H7 (cell line): ENCODE measurements around a stretch of chr2.

DNA sequence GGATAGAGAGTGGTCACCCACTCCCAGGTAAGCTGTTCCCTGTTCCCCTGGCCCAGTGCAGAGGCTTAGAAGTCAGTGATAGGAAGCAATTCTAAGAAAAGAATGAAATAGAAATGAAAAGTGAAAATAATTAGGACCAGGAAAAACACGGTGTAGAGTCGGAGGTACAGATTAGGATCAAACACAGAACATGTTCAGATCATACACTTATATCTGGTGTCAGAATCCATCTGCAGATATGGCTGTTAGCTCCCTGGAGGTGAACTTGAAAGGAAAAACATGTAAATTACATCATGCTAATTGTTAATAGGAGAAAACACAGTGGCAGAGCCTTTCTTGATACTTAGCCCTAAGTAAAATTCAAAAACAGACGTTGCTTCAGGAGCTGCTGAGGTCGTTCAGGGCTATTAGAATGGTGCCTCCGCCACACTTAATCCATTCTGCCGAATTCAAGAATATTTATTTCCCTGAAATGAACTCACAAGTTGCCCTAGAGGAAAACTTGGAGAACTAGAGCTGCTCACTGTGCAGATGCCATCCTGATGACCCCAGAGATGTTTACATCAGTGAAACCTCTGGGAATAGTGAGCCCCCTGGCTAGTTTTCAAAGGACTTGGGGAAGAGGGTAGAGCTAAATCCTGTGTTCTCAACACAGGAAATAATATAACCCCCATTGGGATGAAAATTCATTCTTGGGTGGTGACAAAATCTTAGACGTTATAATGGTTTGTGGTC is 27.5 kb downstream of the LPIN1 start:
- RAMPAGE, long total RNA, result no peak

DNA sequence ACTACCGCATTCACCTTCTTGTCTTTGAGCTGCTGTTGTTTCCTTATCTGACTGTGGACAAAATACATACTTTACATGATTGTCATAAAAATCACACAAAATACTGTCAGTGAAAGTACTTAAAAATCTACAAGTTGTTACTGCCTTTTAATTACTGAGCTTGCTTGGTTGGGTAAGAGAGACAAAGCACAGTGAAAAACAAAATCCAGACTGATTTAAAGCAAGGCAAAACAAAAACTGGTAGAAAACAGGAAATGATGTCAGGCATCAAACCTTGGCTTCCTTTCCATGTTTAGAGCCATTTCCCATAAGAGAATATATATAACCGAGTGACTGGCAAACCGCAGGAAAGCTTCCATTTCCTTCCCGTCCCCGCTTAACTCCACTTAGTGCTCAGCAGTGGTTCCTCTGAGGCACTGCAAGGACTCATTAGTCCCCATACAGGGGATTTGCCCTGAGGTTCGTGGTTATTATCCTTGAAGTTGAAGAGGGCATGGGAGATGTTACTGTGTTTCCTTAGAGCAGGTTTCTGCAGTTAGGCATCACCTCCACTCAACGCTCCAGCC is 446.3 kb downstream of the LPIN1 start:
- RAMPAGE, long total RNA, result no peak

GRCh38 chr2:12715502-12715675 is 1.3 kb upstream of the TRIB2 start:
- RAMPAGE, long total RNA, result no peak

DNA sequence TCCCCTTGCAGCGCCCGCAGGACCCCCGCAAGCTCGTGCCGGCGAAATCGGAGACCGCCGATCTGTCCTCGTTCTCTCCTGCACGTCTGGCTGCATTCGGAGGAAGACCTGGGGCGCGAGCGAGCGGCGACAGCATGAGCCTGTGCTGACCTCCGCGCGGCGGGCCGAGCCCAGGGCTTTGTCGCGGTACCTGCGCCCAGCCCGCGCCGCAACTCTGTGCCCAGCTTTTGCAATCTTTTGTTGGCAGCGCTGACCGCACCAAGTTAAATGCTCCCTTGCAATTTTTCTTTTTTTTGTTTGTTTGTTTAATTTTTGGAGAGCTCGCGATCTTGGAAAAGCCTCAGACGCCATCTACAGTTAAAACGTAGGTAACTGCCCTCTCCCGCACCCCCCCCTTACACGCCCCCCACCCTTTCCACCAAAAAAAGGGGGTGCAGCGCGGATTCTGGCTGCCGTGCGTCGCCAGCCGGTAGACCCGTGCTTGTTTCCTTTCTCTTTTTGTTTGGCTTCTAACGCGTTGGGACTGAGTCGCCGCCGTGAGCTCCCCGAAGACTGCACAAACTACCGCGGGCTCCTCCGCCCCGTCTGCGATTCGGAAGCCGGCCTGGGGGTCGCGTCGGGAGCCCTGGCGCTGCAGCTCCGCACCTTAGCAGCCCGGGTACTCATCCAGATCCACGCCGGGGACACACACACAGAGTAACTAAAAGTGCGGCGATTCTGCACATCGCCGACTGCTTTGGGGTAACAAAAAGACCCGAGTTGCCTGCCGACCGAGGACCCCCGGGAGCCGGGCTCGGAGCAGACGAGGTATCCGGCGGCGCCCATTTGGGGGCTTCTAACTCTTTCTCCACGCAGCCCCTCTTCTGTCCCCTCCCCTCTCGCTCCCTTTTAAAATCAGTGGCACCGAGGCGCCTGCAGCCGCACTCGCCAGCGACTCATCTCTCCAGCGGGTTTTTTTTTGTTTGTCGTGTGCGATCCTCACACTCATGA is 881 bp downstream of the TRIB2 start:
- RAMPAGE, long total RNA, result no peak

DNA sequence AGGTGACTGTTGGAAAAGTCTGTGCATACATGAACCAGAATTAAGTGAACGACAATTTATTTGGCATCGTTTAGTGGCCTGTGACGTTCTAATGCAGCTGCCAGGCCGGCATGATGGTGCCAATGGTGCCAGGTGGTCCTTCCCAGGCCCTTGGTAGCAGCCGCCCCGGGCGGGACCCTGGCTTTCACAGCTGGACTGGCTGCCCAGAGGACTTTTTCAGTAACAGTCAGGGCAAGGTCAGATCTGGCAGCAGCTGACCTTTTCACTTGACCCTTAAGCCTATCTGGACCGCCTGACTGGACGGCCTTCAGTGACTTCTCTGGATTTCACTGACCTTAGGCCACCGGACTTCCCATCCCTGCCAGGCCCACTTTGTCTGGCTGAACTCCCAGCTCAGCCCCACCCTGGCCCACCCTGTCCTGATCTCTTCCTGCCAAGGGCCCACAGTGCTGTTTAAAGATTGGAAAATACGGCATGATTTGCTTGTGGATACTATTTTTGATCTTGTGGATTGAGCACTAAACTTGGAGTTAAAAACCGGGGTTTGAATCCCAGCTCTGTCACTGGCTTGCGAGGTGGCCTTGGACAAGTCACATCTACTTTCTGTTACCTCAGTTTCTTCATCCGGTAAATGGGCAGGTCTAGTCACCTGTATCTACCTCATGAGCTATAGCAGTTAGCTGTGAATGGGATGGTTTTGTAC is 16.0 kb downstream of the TRIB2 start:
- RAMPAGE, long total RNA, result no peak

DNA sequence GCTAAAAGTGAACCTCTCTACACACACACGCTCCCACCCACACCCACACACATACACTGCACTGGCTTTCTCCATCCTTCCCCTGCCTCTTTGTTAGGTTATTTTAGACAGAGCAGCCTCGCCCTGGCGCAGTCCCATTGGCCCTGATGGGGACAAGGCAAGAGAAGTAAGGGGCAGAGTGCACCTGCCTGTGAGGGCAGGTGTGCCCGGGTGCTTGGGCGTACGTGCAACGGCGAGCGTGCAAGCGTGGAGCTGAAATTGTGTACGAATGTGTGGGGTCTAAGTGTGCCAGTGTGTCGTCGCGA is 466 bp downstream of the LRATD1 start:
- RAMPAGE, long total RNA, result no peak

DNA sequence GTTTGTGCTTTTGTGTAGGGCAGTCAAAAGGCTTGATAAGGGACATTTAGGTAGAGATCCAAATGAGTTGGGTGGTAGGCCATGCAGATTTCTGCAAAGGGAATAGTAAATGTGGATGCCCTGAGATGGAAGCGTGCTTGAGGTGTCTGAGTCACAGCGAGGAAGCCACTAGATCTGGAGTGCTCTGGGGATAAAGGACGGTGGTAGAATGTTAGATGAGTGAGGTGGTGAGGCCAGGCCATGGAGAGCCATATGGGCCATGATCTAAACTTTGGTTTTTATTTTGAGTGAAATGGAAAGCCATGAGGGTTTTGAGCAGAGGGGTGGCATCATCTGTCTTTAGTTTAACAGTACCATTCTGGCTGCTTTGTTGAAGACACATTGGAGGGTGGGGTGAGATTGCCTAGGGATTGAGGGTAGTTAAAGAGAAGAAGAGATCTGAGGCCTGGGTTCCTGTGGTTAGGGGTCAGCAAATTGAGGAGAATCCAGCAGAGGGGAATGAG is 13.2 kb downstream of the DDX1 start:
- RAMPAGE, long total RNA, result no peak

DNA sequence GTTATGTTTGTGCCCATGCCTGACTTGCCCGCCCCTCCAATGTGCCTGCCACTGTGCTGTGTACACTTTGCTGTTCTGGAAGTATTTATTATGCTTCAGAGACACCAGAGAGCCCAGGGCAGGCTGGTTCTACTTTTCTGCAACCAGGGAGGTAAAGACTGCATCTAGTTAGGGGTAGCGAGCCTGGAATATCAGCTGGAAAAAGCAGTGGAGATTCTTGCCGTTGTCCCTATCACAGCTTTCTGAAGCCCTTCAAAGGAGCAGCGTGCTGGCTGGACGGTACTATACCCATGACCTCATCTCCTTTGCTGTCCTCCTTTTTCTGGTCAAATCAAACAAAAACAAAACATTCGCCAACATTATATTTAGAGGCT is 158.1 kb downstream of the DDX1 start:
- RAMPAGE, long total RNA, result no peak

DNA sequence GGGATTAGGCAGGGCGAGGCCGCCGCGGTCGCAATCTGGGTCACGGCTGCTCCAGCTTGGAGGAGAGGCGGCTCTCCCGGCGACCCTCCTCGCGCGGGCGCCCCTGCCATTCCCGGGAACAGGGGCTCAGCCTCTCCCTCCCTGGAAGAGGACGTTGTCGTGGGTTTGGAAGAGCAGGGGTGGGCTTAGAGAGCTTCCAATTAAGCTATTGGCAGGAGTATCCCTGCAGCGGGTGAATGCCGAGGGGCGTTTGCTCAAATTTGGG is 698 bp downstream of the MYCN start:
- RAMPAGE, long total RNA, result start-site peak on the minus strand centred at position 164 of the sequence, 23 bp wide, 8 reads

DNA sequence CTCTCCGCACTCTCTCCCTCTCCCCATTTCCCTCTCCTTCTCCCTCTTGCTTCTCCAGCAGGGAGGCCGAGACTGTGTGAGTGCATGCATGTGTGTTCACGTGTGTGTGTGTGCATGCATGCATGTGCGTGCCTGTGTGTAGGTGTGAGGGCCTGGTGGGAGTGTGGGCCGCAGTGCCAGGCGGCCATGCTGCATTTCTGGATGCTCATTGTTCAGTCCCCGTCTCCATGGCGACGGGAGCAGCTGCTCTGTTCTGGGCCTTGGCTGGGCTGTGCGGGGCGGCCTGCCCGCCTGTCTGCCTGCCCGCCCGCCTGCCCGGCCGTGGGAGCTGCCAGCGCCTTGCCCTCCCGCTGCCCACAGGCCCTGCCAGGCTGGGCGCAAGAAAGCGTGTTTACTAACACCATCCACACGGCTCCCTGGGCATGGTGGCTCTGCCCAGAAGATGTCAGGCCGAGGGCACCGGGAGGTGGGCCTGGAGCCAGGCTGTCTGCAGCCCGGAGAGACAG is 43.9 kb downstream of the MYCN start:
- RAMPAGE, long total RNA, result no peak

DNA sequence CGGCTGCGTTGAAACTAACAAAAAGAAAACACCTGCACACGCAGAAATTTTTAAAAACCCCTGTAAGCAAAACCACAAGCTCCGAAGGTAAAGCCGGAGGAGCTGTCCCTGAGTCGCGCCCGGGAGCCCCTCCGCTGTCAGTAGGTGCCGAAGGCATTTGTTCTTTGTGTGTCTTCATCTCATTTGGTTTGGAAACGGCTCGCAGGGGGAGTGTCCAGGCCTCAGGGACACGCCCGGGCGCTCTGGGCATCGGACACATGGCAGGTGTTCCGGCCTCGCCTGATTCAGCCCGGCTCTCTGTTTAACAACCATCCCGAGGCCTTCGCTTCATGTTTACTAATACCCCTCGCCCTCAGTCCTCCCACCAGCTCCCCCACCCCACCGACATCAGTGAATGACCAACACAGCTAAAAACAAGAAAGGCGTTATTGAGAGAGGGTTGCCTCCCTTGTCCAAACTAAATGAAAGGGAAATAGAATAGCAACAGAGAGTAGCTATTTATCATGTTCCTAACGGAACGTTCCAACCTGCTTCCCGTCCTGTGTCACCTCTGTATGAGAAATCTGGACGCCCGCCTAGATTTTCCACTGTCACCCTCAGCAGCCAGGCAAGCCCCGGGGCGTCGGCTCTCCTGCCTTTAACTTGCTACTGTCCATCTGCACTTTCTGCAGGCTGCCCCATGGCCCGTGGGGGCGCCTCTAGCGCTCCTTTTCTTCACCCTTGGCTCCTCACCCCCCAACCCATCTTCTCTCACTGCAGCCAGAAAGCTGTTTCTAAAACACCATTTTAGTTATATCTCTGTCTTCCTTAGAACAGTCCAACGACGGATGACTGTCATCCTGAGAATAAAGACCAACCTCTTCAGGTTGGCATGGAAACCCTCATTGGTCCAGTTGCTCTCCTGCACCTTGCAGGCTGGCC is 73.9 kb downstream of the MYCN start:
- RAMPAGE, long total RNA, result no peak

- RAMPAGE, long total RNA, result no peak
Measured at GRCh38 chr2:16015630-16015990, 75.3 kb downstream of the MYCN start.

DNA sequence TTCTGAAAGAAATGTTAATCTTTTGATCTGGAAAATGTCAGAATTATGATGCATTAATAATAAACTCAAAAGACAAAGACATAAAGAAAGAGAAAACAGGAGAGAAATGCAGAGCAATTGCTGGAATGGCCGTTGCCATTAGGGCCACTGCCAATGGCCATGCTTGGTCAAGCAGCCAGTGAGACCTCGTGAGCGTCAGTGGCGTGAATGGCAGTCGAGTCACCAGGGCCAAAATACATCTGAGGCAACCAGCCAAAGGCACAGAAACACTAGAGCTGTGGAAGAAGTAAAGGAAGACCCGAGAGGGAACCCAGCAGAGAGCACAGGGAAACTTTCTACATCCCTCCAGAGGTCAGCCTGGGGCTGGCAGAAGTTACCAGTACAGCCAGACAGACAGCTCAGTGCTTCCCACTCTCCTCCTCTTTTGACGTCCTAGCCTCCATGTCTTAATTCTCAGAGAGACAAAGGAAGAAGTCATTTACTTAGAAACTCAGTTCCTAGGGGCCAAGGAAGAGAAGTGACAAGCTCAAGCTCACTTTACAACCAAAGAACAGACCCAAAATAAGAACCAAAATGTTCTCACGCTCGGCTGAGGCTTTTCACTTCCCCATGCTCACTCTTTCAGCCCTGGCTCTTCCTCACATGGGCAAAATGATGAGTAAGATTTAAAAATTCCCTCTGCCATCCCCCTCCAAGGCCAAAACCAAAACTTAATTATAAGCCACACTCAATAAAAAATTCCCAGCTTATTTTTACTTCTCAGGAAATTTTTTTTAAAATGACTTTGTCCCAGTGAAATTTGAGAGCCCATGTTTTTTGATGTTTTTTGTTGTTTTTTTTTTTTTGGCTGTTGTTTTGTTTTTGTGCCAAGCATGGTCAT is 8.7 kb downstream of the CYRIA start:
- RAMPAGE, long total RNA, result no peak

DNA sequence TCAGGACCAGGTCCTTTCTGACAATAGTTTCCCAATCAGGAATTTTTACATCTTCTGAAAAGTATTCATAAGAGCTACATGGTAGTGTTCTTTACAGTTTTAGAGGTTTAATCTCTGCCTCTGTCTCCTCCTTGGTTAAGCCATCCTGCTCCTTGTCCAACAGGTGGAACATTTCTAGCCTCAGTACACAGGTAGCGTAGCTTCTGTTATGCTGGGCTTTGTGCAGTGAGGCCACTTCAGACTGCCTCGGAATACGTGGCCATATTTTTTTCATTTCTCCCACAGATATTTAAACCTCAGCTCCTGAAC is 39.0 kb upstream of the CYRIA start:
- RAMPAGE, long total RNA, result no peak

GRCh38 chr2:17754366-17754762 is 426 bp downstream of the GEN1 start:
- RAMPAGE, long total RNA, result no peak

GRCh38 chr2:18311699-18311898 is 248.9 kb downstream of the RDH14 start:
- RAMPAGE, long total RNA, result no peak

DNA sequence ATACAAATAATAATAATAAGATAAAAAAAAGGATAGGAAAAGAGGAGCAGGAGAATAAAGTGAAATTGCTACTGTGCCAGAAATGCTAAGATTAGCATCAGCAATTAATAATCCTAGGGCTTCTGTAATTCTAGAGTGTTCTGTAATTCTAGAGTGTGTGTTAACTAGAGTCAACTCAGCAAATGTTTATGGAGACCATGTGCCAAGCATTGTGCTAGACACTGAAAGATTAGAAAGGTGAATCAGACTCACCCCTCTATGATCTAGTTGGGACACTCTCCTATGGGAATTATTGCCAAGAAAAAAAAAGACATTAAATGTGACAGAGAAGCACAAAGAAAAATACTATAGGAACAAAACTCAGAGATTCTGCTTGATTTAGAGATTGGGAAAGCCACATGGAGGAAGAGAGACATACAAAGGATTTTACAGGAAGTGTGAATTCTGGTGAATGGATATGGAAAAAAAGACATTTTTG is 61.3 kb upstream of the NT5C1B start:
- RAMPAGE, long total RNA, result no peak

- RAMPAGE, long total RNA, result no peak
Measured at GRCh38 chr2:19447770-19448097, 89.3 kb upstream of the OSR1 start.

DNA sequence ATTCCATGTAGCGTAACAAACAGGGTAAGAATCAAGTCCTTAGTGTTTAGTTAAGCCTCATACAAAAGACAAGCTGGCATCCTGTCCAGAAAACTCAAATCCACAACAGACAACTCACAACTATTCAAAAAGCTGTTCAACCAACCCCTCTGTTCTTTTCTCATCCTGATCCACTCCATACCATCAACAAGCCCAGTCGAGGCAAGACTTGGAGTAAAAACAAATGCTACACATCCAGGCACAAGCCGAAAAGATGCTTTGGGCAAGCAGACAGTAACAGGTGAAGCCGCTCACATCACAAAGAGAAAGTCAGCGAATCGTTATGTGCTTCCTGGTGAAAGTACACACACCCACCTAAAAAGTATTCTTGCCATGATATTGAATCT is 1.4 kb downstream of the TTC32 start:
- RAMPAGE, long total RNA, result no peak

DNA sequence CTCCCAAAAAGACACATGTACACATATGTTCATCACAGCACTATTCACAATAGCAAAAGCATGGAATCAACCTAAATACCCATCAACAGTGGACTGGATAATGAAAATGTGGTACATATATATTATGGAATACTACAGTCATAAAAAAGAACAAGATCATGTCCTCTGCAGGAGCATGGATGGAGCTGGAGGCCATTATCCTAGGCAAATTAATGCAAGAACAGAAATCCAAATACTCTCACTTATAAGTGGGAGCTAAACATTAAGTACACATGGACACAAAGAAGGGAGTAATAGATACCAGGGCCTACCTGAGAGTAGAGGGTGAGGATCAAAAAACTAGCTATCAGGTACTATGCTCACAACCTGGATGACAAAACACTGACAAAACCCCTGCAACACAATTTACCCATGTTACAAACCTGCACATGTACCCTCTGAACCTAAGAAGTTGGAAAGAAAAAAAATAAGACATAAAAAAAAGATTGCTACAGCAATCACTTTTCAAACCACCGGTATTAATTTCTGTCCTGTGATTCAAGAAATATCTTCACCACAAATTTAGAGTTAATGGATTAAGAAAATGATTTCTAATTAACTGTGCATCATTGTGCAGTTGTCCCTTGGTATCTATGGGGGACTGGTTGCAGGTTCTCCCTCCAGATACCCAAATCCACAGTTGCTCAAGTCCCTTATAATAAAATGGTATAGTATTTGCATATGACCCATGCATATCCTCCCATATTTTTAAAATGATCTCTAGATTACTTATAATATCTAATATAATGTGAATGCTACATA is 19.3 kb upstream of the MATN3 start:
- RAMPAGE, long total RNA, result no peak